GM23338 (cell line): ENCODE measurements around the genes PRAMEF9 and PRAMEF8.

DNA sequence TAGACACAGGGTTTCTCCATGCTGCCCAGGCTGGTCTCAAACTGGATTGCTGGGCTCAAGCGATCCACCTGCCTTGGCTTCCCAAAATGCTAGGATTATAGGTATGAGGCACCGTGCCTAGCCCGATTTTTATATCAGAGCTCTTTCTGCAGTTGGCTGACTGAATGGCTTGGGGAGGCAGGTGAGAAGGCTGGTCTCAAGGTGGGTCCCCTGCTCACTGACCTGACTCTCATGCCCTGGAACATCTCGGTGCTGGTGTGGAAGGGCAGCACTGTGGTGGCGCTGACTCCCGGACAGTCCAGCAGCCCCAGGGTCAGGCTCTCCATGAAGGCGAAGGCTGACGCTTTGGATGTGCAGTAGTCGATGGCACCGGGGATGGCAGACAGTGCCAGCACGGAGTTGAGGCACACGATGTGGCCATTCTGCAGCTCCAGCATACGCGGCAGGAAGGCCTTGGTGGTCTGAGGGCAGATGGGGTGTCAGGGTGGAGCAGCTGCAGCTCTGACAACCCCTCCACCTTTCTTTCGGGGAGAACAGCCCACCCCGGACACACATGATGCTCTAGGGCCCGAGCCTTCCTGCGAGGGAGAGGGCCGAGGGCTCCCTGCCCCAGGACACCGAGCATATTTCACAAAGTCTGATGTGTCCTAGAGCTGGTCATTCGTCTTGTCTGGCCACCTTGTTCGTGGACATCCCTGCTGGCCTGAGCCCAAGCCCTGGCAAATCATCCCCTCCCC lies 39.3 kb downstream of the DHRS3 start:
- PRO-cap = no peak
- RAMPAGE, long total RNA = no peak

DNA sequence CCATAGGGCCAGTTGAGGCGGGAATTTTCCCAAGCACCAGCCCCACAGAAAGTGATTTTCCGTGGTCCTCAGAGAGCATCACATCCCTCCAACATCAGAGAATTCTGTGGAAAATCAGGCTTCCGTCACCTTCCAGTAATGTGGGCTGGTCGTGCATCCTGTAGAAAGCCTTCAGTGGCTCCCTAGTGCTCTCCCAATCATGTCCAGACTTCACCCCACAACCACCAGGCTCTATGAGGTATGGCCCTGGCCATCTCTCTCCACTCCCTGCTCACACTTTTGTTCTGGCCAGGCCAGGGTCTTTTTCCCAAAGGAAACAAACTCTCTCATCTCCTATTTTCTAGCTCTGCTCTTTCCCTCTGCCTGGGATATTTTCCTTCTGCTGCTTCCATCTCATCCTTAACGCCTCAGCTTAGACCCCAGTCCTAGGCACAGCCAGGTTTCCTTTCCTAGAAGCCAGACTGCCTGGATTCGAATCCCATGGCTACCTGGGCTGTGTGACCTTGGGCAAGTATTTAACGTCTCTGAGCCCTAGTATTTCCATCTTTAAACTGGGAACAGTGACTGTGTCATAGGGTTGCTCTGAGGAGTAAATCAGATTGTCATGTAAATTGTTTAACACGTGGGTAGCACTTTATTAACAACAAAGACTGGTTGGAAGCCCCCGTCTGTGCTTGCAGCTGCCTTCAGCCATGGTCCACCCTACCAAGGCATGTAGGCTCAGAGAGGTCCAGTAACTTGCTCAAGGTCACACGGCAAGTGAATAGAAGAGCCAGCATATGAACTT lies 18.5 kb downstream of the DHRS3 start:
- PRO-cap = no peak
- RAMPAGE, long total RNA = no peak

DNA sequence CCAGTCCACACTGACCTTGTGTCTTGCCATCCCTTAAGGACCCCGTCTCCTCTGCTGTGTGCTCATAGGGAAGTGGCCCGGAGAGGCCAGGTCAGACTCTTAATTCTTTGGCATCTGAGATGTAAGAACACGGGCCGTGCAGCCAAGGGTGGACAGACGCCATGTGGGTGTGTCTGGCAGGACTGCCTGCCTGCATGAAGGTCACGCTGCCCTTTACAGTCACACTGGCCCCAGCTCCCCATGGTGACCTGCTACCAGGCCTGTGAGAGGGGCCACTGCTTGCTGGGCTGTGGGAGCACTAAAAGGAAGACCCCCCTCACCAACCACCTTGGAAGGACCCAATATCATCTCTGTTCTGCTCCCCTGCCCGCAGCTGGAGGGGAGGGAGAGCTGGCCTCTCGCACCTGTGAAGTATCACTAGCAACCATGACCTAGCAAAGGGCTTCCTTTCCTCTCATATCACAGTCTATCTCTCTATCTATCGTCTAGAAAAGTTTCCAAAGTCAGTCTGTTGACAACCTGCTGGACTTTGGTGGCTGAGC lies 17.6 kb downstream of the DHRS3 start:
- PRO-cap = no peak
- RAMPAGE, long total RNA = no peak

DNA sequence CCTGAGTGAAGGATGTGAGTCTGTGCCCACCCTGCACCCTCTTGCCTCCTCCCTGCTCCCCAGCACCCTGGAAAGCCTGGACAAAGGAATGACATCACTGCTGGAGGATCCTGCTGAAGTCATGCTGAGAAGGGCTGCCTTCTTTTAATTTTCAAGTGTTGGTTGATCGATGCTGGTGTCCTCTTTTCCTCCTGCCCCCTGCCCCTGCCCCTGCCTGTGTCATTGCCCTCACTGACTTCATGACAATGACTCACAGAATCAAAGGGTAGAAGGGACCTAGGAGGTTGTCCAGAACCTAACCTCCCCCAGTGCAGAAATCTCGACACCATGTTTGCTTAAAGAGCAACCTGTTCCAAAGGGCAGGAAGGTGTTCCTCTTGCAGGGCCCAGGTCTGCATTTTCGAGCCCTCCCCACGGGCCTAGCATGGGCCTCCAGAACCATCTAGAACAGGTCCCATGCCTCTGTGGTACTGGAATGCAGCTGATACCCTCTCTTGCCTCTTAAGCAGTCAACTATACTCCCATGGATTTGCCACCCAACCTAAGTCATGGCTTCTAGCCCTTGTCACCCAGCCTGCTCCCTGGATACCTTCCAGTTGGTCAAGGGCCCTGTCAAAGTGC lies 9.5 kb downstream of the DHRS3 start:
- PRO-cap = no peak
- RAMPAGE, long total RNA = no peak

- PRO-cap = no peak
- RAMPAGE, long total RNA = no peak
These were observed 8.1 kb downstream of the DHRS3 start for GRCh38 chr1:12609595-12610549.

DNA sequence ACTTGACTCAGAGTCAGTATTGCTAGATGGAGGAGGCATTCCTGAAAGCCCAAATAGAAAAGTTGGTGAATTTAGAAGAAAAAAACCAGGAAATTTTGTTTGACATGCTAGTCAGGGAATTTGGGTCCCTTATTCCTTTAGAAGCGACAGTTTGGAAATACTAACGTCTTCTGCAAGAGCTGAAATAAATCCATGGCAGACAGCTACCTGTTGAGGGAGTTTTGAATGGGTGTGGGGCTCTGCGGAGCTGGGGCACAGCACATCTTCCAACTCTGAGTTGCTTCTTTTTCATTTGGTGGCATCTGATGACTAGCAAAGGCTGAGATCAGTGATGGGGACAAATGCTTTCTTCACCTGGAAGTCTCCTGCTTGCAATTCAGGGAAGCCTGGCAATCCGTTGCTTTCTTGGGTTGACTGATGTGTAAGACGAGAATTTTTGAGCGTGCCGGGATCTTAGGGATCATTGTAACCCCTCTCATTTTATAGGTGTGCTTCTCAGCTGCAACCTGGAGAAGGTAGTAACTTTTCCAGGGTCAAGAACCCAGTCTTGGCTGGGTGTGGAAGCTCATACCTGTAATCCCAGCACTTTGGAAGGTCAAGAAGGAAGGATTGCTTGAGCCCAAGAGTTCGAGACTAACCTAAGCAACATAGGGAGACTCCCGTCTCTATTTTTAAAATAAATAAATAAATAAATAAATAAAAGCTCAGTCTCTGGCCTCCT lies 6.6 kb downstream of the DHRS3 start:
- PRO-cap = no peak
- RAMPAGE, long total RNA = no peak

DNA sequence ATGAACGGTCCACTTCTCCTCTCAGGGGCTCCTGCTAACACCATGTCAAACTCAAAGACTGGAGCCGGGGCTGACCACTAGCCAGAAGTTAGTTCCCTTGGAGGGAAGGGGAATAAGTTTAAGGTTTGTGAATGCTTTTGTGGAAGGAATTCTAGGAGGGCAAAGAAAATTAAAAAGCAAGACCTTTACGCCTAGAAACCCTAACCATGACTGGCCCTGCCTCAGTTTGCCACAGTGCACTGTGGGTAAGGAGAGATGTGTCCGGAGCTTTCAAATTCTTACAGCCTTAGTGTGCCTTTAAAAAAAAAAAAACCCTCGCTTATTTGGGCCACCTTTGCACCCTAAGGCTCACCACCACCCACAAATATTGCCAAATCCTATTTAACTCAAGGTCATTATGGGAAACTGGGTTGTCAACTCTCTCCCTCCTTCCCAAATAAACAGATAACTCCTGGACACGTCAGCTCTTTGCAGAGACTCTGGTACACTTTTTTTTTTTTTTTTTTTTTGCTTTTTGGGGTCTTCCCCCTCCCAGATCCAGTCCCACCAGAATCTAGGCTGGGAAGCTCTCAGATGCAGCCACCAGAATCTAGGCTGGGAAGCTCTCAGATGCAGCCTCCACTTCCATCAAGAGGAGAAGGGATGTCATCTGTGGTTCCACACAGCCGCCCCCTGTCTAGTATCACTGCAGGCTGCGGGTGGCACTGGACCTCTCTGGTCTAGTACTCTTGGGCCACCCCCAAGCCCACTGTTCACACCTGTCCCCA lies 3.6 kb downstream of the DHRS3 start:
- PRO-cap = no peak
- RAMPAGE, long total RNA = no peak

DNA sequence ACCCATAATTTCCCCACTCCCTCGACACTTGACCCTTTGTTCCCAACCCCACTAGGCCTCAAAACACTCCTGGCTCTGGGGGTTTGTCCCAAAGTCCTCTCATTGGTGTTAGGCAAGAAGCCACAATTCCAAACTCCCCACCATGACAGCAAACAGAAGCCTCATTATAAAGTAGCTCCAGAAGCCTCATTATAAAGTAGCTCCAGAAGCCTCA lies 3.1 kb downstream of the DHRS3 start:
- PRO-cap = no peak
- RAMPAGE, long total RNA = no peak

DNA sequence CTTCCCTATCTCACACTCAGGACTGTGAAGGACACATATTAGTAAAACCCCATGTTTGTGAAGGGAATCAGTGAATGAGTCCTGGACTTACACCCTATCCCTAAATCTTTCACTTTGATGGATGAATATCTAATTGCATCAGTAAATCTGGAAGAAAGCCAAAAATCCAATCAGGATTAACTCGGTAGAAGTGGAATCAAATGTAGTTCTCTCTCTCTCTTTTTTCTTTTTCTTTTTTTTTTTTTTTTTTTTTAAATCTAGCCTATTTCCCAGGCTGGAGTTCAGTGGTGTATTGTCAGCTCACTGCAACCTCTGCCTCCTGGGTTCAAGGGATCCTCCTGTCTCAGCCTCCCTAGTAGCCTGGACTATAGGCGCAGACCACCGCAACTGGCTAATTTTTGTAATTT lies at the start of gene PRAMEF9:
TSS of gene PRAMEF9 (plus strand) at position 202 of the 407 bp plus-strand sequence.
- PRO-cap = no peak
- RAMPAGE, long total RNA = no peak

- PRO-cap = no peak
- RAMPAGE, long total RNA = no peak
These were observed at the start of gene PRAMEF8 for GRCh38 chr1:13284987-13285297. Gene PRAMEF8 (minus strand): TSS chr1:13285137.

DNA sequence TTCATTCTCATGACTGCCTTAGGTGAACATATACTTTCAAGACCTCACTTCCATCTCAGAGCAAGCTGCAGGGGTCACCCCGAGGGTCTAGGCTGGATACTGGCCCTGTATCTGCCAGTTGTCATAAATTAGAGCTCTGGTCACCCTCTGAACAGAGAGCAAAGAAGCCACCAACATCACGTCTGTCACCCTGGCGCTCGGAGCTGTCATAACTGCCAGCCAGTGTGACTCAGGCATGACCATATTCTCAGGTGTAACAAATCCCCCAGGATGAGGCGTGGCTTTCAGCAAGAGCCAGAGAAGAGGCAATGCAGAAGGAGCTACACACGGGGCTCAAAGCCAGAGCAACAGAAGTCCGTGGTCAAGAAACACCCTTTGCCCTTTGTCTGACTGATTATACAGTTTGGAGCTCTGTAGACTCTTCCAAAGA lies 39.9 kb downstream of the PRAMEF20 start:
- PRO-cap = no peak
- RAMPAGE, long total RNA = no peak

DNA sequence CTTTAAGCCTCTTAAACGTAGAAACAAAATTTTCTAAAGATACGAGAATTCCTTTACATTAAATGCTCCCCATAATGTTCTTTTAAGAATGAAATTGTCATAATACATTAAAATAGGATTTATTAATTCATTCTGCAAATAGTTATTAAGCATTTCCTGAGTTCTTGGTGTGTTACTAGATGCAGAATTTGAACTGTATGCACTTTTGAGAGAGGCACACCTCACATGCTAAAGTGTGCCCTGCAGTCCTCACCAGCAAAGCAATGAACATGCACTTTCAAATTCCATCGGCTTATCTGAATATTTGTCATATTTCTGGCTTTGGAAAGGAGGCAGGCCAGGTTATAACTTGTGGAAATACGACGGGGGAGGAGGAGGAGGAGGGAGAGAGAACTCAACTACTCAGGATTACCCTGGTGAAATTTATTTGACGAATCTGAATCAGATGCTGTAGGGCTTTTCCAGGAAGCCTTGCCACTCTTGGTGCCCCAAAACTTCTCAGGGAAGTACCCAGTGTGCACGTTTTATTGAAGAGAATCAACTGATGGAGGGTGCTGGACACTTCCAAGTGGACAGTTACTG lies 3.6 kb downstream of the PDPN start:
- PRO-cap = no peak
- RAMPAGE, long total RNA = no peak

DNA sequence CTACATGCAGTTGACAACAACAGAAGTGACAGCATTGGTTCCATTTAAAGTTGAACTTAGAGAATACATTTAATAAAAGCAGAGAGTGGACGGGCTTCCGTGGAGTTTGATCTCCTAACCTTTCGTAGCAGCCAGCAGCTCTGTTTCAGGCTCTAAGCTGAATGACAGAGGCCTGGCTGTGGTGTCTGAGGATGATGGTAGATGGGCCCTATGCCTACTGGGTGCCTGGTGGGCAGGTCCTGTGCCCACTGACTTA lies 54.5 kb downstream of the PRDM2 start:
- PRO-cap = no peak
- RAMPAGE, long total RNA = no peak

- PRO-cap = no peak
- RAMPAGE, long total RNA = no peak
These were observed 101.7 kb downstream of the PRDM2 start for GRCh38 chr1:13801557-13802139.

DNA sequence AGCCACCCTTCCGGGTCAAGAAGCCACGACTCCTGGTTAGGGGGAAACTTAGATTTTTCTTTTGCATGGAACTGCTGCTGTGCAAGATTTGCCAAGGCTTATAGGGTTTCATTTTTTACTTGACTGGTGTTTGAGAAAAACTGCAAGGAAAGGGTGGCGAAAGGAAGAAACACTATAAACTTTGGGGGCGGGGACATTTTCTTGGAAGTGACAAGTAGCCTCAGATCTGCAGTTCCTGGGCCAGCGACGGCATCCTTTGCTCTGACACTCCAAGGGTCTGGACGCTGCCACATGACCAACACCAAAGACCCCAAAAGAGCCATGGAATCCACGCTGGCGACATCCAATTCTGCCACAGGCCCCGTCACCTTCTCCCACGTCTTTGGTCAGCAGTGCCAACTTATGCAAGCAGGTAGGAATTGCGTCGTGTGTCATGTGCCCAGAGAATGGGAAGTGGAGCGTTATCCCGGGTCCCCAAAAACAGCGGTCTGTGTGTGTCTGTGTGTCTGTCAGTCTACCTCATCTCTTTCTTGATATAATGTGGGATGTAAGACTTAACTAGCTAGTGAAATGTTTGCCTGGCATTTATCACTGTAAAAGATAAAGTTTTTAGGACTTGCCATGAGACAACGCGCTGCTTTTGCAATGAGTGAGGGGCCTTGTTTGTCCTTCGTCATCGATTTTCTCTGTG lies 193.5 kb downstream of the PRDM2 start:
- PRO-cap = no peak
- RAMPAGE, long total RNA = no peak

GRCh38 chr1:14300955-14301804 lies 297.3 kb upstream of the KAZN start:
- PRO-cap = no peak
- RAMPAGE, long total RNA = no peak

GRCh38 chr1:14758427-14759241 lies 160.1 kb downstream of the KAZN start:
- PRO-cap = no peak
- RAMPAGE, long total RNA = no peak

DNA sequence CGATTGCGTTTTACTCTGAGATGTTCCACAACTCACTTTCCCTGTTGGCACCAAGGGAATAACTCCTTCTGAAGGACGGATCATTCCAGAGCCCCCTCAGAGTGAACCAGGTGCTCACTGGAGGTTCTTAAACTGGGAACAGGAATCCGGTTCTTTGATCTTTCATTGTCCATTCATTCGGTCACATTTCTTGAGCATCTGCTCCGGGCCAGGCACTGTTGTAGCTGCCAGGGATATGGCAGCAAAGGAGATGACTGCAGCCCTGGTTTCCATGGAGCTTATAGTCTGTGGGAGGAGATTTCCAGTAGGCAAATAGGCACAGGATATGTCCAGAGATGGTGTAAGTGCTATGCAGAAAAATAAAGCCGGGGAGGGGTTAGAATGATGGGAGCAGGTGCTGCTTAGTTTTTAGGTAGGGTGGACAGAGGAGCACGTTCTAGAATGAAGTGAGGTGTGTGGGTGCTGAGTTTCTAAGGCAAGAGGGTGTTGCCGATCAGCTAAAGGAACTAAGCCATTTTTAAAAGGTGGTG lies 226.4 kb upstream of the TMEM51 start:
- PRO-cap = no peak
- RAMPAGE, long total RNA = no peak

DNA sequence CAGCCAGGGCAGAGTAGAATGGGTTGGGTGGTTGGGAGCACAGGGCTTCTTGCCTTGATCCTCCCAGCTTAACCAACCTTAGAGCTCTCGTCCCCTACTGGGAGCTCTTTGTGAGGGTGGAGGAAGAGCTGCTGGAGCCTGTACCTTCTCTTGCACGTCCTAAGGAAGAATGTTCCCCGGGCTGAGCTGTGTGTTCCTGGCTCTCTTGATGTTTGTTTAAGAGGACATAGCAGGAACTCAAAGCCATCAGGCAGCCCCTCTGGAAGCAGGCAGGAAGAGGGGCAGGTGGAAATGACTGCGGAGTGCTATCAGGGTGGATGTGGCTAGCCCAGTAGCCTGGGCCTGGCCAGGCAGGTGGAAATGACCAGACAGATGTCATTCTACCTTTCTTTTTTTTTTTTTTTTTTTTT lies 213.0 kb upstream of the TMEM51 start:
- PRO-cap = no peak
- RAMPAGE, long total RNA = no peak

- PRO-cap = no peak
- RAMPAGE, long total RNA = no peak
These were observed 13.8 kb upstream of the TMEM51 start for GRCh38 chr1:15139533-15140393.